Colon Carcinoma Metastatic in the Brain (tissue), 2 donors: Measurements from ENCODE around the genes ZNF791, WDR83, GNG14 and FARSA.

GRCh38 chr19:11965949-11966415, 1.1 kb downstream of the ZNF763 start:
- PRO-cap, 2 experiments = no peak in any of the 2 experiments

GRCh38 chr19:11968492-11969021, 3.7 kb downstream of the ZNF763 start:
- PRO-cap, 2 experiments = no peak in any of the 2 experiments

- PRO-cap, 2 experiments = peak in 2 of 2 experiments; most common plus-strand start chr19:11987641 (in 1); most common minus-strand start chr19:11987495 (in 2)
These were observed 22.6 kb downstream of the ZNF763 start for GRCh38 chr19:11987307-11988004.

- PRO-cap, 2 experiments = peak in 2 of 2 experiments; most common plus-strand start chr19:12294110 (in 2); most common minus-strand start chr19:12293929 (in 1)
These were observed 982 bp downstream of the ZNF44 start for GRCh38 chr19:12293527-12294275.

DNA sequence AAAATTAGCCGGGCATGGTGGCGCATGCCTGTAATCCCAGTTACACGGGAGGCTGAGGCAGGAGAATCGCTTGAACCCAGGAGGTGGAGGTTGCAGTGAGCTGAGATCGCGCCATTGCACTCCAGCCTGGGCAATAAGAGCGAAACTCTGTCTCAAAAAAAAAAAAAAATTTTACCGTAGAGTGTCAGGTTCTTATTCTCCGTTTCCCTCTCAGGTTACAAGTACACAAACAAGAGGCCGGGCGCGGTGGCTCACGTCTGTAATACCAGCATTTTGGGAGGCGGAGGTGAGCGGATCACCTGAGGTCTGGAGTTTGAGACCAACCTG, 1.2 kb downstream of the ZNF564 start:
- PRO-cap, 2 experiments = no peak in any of the 2 experiments

- PRO-cap, 2 experiments = peak in 2 of 2 experiments; most common plus-strand start chr19:12610936 (in 2); most common minus-strand start chr19:12610742 (in 1)
These were observed at the start of gene ZNF791 for GRCh38 chr19:12610400-12611657. ZNF791 (plus strand) TSS chr19:12610920.

DNA sequence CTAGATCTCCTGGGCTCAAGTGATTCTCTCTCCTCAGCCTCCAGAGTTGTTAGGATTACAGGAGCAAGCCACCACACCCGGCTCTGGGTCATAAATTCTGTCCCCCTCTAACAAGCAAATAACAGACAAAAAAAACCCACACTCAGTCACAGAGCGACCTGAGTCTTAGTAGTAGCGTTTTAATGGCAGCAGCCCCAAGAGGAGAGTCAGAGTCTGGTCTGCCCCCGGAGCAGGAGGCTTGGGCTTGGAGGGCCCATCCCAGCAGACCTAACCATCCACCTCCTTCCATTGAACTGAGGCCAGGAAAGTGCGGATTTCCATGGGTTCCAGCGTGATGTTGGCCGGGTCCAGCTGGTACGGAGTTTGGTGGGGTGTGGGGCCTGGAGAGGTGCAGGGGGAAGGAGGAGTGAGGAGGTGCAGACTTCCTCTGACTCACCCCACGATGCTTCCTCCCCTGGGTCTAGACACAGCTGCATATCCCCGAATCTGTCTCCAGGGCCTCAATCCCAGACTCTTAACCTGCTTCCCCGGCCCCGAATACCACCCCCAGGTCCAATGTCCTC, 20.1 kb downstream of the MAN2B1 start:
- PRO-cap, 2 experiments = no peak in any of the 2 experiments

DNA sequence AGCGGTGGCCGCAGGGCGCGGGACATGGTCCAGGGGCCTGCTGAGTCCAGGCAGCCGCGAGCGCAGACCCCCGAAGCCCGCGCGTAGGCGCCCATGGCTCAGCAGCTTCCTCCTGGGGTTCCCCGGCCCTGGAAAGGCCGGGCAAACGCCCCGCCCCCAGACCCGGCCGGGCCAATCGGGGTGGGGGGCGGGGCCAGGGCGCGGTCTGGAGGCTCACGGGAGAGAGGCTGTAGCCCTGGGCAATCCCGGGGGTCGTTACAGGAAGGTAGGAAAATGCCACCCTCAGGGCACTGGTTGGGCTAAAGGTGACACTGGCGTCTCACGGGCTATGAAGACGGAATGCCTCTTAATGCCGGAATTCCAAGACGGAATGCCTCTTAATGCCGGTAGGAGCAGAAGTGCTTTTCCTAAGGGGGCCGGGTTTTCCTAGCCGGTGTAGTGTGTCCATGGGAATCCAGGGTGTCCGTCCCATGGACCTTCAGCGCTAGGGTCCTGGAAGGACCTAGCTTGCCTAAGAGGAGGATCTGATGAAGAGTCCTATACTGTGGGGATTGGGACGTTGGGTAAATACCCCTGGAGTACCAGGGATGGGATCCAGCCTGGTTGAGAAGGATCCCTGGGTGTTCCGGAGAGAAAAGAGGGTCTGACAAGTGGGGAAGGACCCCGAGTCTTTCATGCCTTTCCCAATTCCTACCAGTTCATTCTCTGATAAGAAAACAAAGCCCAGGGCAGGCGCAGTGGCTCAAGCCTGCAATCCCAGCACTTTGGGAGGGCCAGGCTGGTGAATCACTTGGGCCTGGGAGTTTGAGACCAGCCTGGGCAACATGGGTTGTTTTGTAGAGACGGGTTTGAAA, at the start of gene WDR83:
Gene WDR83 (plus strand): TSS at position 201 of the 854 bp plus-strand sequence.
- PRO-cap, 2 experiments = peak in 2 of 2 experiments; most common plus-strand start position 201 of the sequence (in 1); most common minus-strand start position 130 of the sequence (in 2)

DNA sequence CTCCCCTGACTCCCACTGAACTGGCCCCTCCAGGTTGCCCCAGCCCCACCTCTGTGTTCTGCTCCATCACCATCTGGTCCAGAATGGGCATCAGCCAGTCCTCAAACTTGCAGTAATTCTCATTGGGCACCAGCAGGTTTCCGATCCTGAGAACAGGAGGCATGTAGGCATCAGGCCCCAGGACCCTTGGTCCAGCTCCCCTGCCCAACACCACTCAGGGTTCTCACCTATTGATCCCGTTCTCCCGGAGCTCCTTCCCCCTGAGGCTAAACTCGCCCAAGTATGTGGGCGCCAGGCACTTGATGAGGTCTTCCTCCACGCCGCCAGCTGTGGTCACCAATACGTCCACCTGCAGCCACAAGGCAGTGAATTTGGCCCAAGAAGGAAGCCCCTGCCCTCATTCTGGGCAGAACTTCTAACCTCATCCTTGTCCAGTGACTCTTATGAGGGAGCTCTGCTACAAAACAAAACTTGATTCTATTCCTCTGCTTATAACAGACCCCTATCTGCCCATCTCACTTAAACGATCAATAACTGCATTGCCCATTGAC, 2.0 kb downstream of the DHPS start:
- PRO-cap, 2 experiments = no peak in any of the 2 experiments

GRCh38 chr19:12687586-12688028, at the start of gene GNG14:
GNG14 (plus strand) TSS chr19:12687998.
- PRO-cap, 2 experiments = no peak in any of the 2 experiments

GRCh38 chr19:12781957-12782886, 6.9 kb upstream of the HOOK2 start:
- PRO-cap, 2 experiments = peak in 1 of 2 experiments; most common plus-strand start chr19:12782432 (in 1); most common minus-strand start chr19:12782328 (in 1)

DNA sequence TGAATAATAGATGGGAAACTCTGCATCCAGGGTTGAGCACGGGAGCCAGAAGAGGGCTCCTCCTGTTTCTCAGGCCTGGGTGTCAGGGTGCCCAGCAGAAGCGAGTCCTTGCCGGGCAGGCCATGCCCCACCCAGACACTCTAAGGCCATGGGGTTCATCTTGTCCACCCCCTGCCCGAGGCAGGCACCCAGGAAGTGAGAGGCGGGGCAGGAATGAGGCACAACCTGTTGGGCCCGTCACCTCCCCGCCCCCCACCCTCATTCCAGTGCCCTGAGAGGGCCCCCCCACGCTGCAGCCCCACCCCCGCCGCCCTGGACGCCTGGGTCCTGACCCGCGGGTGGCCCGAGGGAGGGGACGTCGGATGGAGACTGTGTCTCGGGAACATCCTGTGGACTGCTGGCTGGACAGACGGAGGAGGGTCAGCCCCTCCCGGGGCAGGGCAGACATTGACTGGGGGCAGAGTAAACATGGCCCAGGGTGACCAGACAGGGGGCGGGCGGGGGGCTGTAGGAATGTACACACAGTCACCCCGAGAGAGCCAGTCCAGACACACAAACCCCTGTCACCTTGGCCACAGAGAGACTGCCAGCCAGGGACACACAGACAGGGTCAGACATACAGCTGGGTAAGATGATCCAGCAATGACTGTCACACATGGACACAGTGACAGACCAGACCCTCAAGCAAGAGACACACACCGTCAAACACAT, 7.4 kb upstream of the JUNB start:
- PRO-cap, 2 experiments = peak in 1 of 2 experiments; most common plus-strand start position 577 of the sequence (in 1); most common minus-strand start position 84 of the sequence (in 1)

DNA sequence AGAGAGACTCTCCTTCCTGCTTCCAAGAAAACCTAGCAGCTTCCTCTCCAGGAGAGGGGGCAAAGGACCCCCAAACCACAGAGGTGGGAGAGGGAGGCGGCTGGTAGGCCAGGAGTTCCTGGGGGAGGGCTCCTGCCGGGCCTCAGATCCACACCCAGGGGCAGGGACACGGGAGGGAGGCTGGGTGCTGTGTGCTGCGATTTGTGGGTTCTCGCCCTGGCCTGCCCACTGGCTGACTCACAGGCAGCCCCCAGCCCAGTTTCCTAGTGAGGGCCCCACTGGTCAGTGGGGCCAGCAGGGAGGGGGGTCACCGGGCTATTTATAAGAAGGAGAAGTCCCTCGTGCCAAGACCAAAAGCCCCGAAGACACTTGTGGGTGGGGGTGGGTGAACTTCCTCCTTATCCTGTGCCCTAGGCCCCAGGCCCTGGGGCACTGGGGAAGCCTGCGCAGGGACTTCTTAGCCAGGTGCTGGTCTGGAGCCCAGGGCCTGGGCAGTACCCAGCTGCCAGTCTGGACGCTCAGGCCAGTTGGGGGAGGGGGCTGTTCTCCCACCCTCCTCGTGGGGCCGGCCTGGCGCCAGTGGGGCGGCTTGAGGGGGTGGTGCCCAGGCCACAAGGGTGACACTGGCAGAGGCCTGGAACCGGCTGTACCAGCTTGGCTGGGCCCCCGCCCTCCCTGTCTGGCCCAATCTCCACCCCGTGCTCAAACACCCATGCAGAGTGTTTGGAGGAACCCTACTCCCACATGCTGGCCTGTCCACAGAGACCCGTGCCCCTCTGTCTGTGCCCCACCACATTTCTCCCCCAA, 5.0 kb upstream of the JUNB start:
- PRO-cap, 2 experiments = peak in 2 of 2 experiments; most common plus-strand start position 169 of the sequence (in 1); most common minus-strand start position 120 of the sequence (in 1)

GRCh38 chr19:12793179-12793335, 1.8 kb downstream of the JUNB start:
- PRO-cap, 2 experiments = no peak in any of the 2 experiments

- PRO-cap, 2 experiments = no peak in any of the 2 experiments
These were observed 5.1 kb downstream of the GCDH start for GRCh38 chr19:12895721-12896712.

GRCh38 chr19:12932759-12933922, at the start of gene FARSA:
FARSA (minus strand) TSS chr19:12933711.
- PRO-cap, 2 experiments = peak in 2 of 2 experiments; most common plus-strand start chr19:12933828 (in 2); most common minus-strand start chr19:12933696 (in 1)

GRCh38 chr19:12951572-12952023, 5.4 kb downstream of the GADD45GIP1 start:
- PRO-cap, 2 experiments = no peak in any of the 2 experiments

- PRO-cap, 2 experiments = no peak in any of the 2 experiments
These were observed 6.4 kb downstream of the NFIX start for GRCh38 chr19:13001248-13002454.

GRCh38 chr19:13026938-13027699, 31.8 kb downstream of the NFIX start:
- PRO-cap, 2 experiments = no peak in any of the 2 experiments

DNA sequence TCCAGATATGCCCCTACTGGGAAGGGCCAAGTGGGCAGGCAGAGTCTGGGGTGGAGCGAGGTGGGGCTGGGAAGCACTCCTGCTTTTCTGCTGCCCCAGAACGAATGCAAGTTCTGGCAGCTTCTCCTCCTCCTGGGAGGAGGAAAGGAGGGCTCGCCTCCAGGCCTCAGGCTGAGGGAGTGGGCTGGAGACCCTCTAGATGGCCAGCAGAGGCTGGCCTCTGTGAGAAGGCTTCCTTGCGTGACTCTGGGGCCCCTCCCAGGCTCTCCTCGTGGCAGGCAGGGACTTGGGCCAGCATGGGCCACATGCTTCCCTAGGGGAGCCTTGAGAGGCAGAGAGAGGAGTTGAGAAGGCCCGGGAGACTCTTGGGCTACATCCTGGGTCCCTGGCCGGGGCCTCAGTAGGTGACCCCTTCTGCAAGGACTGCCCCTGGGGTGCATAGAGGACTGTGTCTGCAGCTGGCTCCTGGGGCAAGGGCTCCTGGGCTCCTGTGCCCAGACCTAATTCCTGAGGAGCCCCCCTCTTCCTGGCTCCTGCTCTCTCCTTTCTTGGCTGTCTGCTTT, 25.9 kb downstream of the LYL1 start:
- PRO-cap, 2 experiments = no peak in any of the 2 experiments